Paraaortic lymph node (tissue), 1 donor: ENCODE measurements around the genes SCGB1D4 and STX5.

DNA sequence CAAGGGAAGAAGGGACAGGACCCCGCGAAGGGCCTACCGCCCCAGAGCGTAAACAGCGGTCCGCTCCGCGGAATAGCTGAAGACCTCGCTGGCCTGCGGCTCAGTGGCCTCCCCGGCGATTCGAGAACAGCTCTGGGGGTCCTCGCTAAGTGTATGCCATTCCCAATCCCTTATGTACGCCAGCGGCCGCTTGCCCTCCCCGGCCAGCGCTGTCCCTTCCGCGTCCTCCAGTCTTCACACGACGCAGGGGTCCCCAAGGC is 1.1 kb downstream of the FADS1 start:
- PRO-cap: no peak

DNA sequence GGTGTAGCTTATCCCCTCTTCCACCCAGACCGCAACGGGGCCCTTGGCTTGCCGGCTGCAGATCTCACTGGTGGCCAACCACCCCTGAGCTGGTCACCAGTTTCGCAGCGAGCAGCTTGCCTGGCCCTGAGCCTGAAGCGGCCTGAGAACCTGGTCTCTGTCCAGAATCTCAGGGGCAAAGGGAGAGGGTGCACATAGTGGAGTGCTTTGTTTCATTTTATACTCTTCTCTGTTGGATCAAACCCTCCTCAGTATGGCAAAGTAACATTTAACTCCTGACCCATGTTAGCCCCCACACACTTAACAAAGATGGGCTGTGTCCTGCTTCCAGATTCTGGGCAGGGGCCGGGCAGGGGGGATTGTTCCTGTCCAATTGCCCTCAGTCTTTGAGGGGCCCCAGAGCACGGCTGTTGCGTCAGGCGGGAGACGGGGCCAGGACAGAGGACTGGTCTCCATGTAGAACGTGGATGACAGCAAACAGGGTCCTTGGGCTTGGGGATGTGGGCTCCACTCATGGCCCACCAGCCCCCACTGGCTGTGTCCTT is 14.1 kb downstream of the FADS2 start:
- PRO-cap: no peak

DNA sequence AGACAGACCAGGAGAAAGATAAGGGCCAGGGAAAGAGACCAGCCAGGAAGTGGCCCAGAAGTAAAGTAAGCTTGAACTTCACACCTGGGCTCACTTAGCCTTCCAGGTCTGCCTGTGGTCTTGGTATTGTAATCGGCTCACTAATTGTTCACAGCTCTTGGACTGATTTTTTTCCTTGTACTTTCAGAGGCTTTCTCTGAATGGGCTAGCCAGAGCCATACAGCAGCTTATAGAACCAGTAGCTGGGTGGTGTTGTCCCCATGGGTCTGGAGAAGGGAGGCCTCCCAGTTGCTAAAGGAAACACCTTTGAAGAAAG is 10.1 kb downstream of the FADS3 start:
- PRO-cap: no peak

GRCh38 chr11:61890789-61891374 is 463 bp downstream of the FADS3 start:
- PRO-cap: no peak

GRCh38 chr11:61967906-61968597 is 618 bp upstream of the FTH1 start:
- PRO-cap: unidirectional peak, plus-strand start at chr11:61968102

DNA sequence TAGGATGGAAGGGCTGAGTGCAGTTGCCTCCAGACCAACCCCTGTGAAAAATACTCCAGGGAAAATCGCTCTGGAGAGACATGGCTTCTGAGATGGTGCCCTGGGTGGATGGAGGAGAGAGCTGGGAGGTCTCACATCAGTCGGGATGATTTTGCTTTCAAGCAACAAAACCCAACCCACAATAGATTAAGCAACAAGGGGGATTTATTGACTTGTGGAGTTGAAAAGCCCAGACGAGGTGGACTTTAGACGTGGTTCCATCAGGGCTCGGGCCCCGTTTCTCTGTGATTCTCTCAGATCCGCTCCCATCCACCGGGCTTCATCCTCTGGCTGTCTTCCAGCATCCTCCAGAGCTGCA is 13.2 kb upstream of the FTH1 start:
- PRO-cap: no peak

- PRO-cap: no peak
Observed at GRCh38 chr11:62125884-62126464, 2.2 kb downstream of the INCENP start.

- PRO-cap: no peak
Observed at GRCh38 chr11:62153713-62154186, 29.9 kb downstream of the INCENP start.

GRCh38 chr11:62298901-62299347 is at the start of gene SCGB1D4:
Gene SCGB1D4 (minus strand): TSS chr11:62299075.
- PRO-cap: no peak

- PRO-cap: no peak
Observed at GRCh38 chr11:62439884-62440782, 21.3 kb downstream of the SCGB1A1 start.

GRCh38 chr11:62463138-62463540 is 44.3 kb downstream of the SCGB1A1 start:
- PRO-cap: no peak

DNA sequence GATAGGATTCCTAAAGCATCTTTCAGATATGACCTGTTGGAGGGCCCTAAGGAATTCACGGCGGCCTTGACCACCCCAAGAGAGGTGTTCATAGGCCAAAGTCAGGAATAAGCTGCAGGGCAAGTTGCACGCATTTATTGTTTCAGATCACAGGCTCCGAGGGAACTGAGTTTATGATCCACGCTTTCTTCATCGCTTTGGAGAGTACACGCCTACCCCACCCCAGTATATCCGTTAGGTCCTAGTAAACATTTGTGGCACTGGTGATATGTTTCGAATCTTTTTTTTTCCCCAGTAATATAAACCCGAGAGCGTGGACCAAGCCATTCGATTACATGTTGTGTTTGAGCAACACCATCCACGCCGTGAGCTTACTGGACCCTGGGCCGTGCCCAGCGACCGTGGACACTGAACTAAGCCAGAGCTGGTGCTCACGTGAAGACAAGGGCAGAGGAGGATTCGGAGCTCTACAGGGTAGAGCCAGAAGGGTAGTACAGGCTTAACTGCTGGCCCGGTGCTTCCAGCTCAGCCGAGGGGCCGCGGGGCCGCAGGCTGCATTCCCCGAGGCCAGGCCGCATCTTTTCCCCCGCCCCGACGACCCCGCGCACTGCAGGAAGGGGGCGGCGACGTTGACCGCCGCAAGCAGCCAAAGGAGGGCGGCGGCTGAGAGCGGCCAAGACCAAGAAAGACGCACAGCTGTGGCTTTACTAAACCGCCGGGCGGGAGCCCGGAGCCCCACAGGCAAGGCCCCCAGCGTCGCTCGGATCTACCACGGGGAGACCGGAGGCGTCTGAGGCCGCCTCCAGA is 579 bp downstream of the GANAB start:
- PRO-cap: no peak

DNA sequence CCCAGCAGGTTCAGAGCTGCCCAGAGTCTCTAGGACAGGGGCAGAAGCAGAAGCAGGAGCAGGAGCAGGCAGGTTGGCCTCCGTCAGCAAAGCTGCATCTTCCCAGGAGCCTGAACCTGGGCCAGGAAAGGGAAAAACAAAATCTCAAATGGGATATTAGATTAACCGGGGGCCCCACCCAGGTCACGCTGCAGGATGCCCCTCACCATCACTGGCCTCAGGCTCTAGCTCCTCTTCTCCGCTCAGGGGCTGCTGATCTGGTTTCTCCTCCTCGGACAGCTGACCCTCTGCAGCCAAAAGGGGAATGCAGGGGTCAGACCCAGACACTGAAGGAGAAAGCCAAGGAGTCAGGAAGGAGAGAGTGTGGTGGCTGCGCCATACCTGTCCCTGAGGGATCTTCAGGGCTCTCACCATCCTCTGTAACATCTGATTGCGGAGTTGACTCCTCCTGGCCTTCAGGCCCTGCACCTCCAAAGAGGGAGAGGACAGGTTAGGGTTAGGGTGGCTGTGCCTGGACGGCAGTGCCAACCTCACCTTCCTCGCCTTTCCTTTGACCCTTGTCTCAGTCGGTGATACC is 1.2 kb upstream of the LRRN4CL start:
- PRO-cap: no peak

DNA sequence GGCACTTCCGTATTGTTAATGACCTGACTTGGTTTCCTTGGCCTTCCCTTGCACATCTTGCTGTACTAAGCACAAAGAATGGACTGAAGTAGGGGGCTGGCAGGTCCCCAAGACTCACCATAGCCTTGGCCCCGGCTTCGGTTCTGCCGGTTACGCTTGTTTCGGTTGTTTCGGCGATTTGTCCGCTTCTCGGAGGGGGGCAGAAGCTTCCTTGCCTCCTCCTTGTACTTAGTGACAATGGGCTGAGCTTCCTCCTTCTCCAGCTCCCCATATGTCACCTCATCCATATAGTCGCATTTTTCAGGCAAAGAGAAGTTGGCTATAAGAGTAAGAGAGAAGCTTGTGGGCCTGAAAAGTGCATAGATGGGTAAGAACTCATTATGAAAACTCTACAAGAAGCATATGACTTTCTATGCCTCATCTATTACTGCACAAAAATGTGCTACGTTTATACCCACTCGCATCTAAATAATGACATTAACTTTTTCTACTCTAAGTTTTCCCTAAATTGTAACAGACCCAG is 9.5 kb downstream of the GNG3 start:
- PRO-cap: no peak

- PRO-cap: no peak
Observed at GRCh38 chr11:62718675-62719281, 8.5 kb downstream of the HNRNPUL2 start.

GRCh38 chr11:62726312-62726999 is 801 bp downstream of the HNRNPUL2 start:
- PRO-cap: no peak

GRCh38 chr11:62752563-62753040 is 1.4 kb downstream of the ZBTB3 start:
- PRO-cap: no peak

DNA sequence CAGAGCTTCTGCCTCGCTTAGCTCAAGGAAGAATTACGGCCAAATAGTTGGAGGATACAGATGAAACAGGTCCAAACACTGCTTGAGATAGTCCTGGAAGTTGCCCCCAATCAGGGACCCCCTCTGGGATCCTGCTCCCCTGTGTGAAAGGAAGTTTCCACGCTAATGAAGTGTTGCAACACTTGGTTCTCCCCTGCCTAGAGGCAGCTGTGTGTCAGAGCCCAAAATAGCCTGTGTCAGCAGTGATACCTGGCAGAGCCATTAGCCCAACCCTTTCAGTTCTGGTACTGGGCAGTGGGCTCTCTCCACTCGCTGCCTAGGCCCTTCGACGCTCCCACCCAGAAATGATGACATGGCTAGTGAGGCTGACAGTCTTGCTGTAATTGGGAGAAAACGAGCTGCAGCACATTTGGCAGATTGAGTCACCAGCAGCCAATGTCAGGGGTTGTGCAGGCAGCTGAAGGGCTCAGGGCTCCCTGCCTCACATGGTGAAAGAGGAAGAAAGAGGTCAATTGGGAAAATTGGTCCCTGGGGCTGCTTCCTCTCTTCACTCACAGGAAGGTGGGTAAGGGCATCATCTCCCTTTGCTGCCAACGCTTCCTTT is 1.4 kb upstream of the NXF1 start:
- PRO-cap: no peak

DNA sequence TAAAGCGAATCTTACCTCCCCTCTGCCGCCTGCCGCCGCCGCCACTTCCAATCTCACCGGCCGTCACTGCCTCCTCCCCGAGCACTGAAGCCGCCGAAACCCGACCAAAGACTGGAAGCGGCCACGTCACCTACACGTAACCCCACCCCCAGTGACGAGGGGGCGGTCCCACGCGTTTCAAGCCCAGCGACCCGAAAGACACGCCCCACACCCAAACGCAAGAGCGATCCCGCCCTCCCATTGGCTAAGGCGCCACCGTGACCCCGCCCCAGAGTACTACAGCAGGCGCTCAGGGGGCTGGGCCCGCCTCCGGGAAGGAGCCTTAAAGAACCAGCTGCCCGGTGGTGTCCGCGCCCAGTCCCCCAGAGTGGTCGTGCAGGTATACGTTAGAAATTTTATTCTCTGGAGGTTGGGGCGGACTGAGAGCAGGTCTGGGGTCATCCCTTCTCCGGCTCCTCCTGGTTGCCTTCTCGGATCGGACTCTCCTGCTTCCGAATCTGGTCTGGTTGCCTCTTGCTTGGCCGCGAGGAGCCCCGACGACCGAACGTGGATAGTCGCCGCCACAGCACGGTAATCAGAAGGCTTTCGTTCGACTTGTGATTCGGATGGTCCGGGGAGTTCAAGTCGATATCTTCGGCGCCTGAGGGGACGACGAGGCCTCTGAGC is at the start of gene STX5:
Gene STX5, minus strand, starts transcription at position 113 of the 666 bp plus-strand sequence.
- PRO-cap: bidirectional peak, plus-strand start at position 357 of the sequence, minus-strand start at position 102 of the sequence

DNA sequence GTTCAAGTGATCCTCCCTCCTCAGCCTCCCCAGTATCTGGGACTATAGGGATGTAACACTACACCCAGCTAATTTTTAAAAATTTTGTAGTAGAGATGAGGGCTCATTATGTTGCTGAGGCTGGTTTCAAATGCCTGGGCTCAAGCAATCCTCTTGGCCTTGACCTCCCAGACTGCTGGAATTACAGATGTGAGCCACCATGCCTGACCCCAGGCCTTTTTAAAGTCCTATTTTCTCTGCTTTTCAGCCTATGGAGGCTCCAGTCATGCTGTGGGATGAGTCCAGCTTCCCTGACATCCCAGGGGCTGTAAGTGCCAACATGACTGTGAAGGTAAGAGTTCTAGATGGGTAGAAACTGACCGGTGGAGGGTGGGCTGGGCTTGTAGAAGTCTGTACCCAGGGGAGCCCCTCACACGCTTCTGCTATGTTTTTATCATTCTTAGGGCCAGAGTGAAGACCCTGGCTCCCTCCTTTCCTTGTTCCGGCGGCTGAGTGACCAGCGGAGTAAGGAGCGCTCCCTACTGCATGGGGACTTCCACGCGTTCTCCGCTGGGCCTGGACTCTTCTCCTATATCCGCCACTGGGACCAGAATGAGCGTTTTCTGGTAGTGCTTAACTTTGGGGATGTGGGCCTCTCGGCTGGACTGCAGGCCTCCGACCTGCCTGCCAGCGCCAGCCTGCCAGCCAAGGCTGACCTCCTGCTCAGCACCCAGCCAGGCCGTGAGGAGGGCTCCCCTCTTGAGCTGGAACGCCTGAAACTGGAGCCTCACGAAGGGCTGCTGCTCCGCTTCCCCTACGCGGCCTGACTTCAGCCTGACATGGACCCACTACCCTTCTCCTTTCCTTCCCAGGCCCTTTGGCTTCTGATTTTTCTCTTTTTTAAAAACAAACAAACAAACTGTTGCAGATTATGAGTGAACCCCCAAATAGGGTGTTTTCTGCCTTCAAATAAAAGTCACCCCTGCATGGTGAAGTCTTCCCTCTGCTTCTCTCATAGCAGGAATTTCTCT is 7.5 kb downstream of the SLC3A2 start:
- PRO-cap: no peak